HT1080 (cell line): Measurements from ENCODE around the gene TCTN3.

GRCh38 chr10:94902365-94903116 lies 35.9 kb upstream of the CYP2C9 start:
RAMPAGE:
- cytosol, long total RNA, result no peak
- long total RNA, result no peak
- nucleus, long total RNA, result no peak

DNA sequence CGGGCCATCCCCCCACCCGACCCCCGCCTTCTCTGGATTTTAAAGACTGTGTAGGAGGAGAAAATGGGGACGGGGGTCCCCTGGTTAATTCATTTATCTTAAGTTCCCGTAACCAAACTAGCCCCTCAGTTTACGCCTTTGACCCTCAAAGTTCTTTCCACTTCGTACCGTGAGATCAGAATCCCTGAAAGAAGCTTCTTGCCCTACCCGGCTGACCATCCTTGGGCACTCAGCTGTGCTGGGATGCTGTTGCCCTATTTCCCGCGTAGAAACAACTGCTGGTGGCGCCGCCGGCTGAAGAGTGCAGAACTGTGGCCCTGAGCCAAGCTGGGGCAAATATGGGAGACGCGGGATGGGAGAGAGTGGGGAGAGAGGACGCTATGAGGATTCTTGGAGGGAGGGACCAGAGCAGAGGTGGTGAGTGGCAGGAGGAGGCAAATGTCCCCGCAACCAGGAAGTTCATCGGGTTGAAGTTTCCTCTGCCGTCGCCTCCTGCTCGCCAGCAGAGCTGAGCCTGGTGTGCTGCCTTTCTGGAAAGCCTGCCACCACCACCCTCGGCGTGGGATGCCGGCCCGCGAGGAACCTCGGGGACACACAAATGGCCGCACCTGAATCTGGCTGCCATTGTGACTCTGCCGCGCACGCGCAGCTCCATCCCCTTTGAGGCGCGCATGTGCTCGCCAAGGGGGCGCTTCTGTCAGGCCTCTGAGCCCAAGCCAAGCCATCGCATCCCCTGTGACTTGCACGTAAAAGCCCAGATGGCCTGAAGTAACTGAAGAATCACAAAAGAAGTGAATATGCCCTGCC lies 36.7 kb downstream of the ACSM6 start:
RAMPAGE:
- cytosol, long total RNA, result no peak
- long total RNA, result no peak
- nucleus, long total RNA, result no peak

DNA sequence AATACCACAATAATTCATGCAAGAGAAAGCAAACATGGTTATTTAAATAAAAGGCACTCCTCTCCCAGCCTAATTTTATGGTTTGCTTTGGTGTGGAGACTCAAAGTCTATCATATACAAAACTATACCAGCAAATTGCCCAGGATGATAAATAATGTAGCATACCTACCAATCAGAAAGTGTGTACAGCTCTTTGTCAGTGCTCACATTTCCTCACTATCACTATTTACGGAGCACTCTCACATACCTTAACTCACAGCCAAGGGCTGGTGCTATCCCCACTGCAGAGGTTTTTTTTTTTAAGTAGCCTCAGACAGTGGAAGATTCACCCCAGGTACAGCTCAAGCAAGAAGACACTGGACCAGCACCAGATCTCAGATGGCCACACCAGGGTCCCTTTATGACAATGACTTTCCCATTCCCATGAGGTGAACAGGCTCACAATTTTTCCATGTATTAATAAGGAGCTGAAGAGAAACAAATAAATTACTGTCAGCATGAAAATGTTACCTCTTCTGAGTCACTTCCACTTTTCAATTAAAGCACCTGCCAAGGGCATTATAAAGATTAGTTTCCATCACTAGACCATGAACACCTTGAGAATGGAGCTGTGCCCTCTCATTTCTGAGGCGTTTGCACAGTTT lies 2.4 kb downstream of the PDLIM1 start:
RAMPAGE:
- cytosol, long total RNA, result no peak
- long total RNA, result no peak
- nucleus, long total RNA, result no peak

GRCh38 chr10:95289219-95289464 lies 1.7 kb downstream of the PDLIM1 start:
RAMPAGE:
- cytosol, long total RNA, result no peak
- long total RNA, result no peak
- nucleus, long total RNA, result no peak

DNA sequence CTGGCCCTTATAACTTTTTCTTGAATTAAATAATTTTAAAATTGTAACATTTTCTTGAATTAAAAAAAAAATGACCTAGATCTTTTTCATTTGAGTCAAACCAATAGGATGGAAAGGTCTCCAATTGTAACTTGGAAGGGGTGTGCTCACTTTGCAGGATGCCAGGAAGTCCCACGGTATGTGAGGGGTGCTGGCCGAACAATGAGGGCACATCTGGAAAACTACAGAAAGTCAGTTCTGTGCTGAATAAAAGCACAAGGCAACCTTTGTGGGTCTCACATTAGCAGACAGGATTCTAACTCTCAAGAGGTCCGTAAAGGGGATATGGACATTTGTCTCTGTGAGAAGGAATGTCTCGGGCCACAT lies 52.8 kb upstream of the PDLIM1 start:
RAMPAGE:
- cytosol, long total RNA, result no peak
- long total RNA, result no peak
- nucleus, long total RNA, result no peak

RAMPAGE:
- cytosol, long total RNA, result no peak
- long total RNA, result no peak
- nucleus, long total RNA, result no peak
These were observed 71.9 kb upstream of the PDLIM1 start for GRCh38 chr10:95362528-95363248.

DNA sequence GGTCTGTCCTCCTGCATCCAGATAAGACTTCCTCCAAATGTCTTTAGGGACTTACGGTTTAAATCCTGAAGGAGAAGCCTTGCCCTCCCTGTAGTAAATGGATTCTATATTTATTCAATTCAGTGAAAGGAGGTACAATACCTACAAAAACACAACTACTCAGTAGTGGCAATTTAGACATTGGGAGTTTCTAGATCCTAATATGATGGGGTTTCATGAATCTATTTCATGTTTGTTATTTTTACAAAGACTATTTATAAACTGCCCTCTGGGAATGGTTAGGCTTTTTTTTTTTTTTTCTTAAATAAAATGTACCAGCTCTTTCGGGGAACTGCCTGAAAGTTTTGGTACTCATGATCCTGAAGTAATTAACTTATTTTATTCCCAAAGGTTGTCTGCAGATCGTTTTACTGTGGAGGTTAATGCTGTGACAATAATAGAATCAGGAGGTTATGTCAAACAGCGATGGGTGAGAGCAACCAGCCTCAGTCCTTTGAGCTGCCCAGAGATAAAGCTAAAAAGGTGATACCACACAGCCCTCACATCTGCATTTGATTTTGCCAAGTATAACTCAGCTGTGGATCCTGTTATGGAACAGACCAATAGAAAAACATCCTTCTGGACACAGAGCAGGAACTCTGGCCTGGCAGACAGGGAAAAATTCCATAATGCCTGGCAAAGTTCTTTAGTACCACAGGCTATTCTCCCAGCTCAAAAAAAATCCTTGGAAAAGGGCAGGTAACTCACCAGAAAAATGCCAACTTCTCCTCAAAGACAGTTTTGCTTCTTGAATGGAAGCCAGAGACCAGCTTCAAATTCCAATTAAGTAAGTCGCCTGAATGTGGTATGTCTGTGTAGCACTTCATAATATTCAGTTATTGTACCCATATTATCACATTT lies 87.0 kb upstream of the PDLIM1 start:
RAMPAGE:
- cytosol, long total RNA, result no peak
- long total RNA, result no peak
- nucleus, long total RNA, result no peak

RAMPAGE:
- cytosol, long total RNA, result no peak
- long total RNA, result no peak
- nucleus, long total RNA, result no peak
These were observed 123.7 kb upstream of the PDLIM1 start for GRCh38 chr10:95414271-95415177.

RAMPAGE:
- cytosol, long total RNA, result no peak
- long total RNA, result no peak
- nucleus, long total RNA, result no peak
These were observed 117.5 kb downstream of the SORBS1 start for GRCh38 chr10:95443568-95444083.

DNA sequence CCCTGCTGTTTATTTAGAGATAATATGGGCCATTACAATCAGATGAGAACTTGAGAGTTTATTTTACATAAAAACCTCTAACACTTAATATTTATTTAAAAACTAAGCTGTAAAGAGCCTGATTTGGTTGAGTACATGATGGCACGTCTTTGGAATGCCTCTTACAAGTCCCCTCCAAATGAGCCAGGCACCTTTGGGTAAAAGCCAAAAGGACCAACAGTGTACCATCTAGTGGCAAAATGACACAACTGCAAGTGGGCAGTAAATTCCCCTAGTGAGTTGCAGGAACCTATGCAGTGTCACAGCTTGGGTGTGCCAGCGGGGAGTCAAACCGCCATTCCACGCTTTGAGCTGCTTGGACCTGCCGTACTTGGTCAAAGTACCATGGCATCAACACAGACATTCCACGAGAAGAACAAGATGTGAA lies 115.3 kb downstream of the SORBS1 start:
RAMPAGE:
- cytosol, long total RNA, result no peak
- long total RNA, result no peak
- nucleus, long total RNA, result no peak

RAMPAGE:
- cytosol, long total RNA, result no peak
- long total RNA, result no peak
- nucleus, long total RNA, result no peak
These were observed 101.8 kb downstream of the SORBS1 start for GRCh38 chr10:95459329-95459897.

DNA sequence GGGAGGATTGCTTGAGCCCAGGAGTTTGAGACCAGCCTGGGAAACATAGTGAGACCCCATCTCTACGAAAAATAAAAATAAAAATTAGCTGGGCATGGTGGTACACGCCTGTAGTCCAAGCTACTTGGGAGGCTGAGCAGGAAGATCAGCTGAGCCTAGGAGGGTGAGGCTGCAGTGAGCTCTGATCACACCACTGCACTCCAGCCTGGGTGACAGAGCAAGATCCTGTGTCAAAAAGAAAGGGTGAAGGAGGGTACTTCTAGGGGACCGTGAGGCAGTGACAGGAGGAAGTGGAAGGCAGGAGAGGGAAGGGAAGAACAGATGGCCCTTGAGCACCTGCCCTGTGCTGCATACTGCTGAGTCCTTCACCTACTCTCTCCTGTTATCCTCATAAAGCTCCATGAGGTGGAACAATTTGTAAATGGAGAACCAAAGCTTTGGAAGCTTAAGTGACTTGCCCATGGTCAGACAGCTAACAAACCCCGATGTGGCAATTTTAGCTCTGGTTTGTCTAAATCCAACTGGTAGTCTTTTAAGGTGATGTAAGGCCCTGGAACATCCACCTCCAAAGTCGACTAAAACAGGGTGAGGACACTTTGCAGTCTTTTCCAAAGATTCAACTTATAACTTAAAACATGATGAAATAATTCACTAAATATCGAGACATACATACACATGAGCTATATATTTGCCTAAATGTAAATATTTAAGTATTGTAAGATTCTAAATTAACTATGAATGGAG lies 89.5 kb downstream of the SORBS1 start:
RAMPAGE:
- cytosol, long total RNA, result no peak
- long total RNA, result no peak
- nucleus, long total RNA, result no peak

DNA sequence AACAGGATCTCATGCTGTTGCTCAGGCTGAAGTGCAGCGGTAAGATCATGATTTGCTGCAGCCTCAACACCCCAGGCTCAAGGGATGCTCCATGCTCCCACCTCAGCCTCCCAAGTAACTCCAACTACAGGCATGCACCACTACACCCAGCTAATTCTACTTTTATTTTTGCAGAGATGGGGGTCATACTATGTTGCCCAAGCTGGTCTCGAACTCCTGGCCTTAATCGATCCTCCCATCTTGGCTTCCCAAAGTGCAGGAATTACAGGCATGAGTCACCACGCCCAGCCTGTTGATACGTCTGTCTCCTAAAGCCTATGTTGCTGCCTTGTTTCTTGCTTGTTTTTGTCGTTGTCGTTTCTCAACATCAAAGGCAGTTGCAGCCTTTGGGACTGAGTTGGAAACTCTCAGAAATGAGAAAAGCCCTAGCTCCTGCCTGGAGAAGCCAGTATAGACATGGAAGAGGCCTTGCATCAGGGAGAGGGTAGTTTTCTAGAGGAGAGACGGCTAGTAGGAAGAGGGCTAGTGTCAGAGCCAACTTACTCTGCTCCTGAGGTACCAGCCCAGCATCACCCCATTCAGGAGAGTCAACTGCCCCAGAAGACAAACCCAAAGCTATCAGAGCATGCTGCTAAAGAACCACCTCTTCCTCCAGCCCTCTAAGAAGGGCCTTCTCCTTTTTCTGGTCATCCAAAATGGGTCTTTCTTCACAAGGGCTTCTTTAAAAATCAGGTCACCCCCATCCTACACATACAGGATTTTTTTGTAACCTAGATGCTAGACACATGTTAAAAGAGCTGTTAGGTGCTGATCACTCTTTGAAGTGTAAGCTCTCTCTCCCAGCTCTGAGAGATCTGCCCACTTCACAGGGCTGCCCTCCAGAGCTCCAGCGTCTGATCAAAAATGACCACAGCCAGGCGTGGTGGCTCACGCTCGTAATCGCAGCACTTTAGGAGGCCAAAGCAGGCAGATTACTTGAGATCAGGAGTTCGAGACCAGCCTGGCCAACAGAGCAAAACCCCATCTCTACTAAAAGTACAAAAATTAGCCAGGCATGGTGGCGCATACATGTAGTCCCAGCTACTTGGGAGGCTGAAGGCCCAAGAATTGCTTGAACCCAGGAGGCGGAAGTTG lies 49.6 kb downstream of the SORBS1 start:
RAMPAGE:
- cytosol, long total RNA, result no peak
- long total RNA, result no peak
- nucleus, long total RNA, result no peak

DNA sequence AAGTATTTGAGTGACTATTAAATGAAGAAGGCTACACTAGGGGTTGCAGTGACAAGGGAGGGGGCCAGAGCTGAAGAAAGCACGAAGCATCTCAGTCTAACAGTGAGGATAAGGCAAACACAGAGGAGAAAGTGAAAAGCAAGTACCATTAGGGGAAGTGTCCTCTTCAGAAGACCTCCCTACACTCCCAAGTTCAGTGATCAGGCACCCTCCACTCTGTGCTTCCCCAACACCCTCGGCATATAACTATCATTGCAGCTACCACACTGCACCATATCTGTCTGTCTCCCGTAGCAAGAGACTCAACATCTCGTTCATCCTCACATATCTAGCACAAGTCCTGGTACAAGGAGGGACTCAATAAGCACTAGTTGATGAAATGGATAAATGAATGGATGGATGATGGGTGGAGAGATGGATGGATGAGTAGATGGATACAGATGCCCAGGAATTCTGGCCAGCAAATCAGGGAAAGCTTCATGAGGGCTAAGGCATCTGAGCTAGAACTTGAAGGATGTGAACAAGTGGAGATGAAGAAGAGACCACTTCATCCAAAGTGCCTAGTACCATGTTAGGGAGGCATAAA lies 26.4 kb downstream of the SORBS1 start:
RAMPAGE:
- cytosol, long total RNA, result no peak
- long total RNA, result no peak
- nucleus, long total RNA, result no peak

GRCh38 chr10:95536676-95537257 lies 24.4 kb downstream of the SORBS1 start:
RAMPAGE:
- cytosol, long total RNA, result no peak
- long total RNA, result no peak
- nucleus, long total RNA, result no peak

GRCh38 chr10:95539602-95540170 lies 21.5 kb downstream of the SORBS1 start:
RAMPAGE:
- cytosol, long total RNA, result no peak
- long total RNA, result no peak
- nucleus, long total RNA, result no peak

RAMPAGE:
- cytosol, long total RNA, result no peak
- long total RNA, result no peak
- nucleus, long total RNA, result no peak
These were observed 2.1 kb downstream of the SORBS1 start for GRCh38 chr10:95559172-95559336.

DNA sequence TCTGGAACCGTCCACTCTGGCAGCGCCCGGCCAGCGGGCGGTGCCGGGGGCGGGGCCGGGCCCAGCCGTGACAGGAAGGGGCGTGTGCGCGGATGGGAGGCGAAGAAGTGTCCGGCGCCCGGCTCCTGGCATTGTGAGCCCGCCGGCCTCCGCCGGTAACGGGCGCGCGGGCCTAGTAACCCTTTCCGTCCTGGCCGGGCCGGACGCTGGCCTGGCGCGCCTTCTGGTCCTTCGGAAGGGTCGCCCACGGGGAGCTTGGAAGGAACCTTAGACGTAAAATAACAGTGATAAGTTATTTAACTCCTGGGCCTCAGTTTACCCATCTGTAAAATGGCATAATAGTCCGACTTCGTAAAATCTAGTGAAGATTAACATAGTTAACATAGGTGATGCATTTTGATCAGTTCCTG lies 312 bp upstream of the SORBS1 start:
RAMPAGE:
- cytosol, long total RNA, result no peak
- long total RNA, result no peak
- nucleus, long total RNA, result no peak

RAMPAGE:
- cytosol, long total RNA, result no peak
- long total RNA, result no peak
- nucleus, long total RNA, result no peak
These were observed at the start of gene TCTN3 for GRCh38 chr10:95693416-95694354. TCTN3 (minus strand) TSS chr10:95693927.

DNA sequence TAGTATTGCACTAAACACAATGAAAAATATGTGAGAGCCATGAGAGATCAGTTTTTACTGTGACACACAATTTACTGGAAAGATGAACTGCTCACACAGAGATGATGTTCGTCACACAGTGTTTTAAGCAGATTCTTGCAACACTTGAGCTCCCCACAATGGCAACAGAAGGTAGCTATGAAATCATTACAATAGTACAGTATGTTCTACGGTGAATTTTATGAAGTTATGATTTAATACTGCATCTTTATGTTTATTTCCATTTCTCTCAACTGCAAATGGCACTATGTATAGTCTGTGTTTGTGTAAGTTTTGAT lies 27.4 kb upstream of the ENTPD1 start:
RAMPAGE:
- cytosol, long total RNA, result no peak
- long total RNA, result no peak
- nucleus, long total RNA, result no peak